ENCODE measurements around a stretch of chr15.

DNA sequence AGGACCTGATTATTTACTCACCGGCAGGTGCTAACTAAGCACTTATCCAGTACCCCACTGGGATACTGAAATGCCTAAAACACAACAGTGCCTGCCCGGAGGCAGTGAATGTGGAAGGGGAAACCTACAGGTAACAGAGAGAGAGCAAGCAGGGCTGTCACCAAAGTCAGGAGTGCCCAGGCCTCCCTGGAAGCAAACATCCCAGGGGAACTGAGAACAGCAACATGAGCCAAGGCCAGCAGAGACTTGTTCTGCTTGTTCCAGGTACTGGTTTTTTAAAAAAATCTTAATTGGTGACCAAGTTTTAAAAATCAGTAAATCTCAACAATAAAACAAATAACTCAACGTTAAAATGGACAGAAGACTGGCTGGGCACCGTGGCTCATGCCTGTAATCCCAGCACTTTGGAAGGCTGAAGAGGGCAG, 6.6 kb downstream of the IDH2 start:
- PRO-cap: no peak

- PRO-cap: bidirectional peak, plus-strand start at chr15:90184253, minus-strand start at chr15:90184157
These were observed 17.0 kb upstream of the SEMA4B start for GRCh38 chr15:90183867-90184737.

- PRO-cap: bidirectional peak, plus-strand start at chr15:90184921, minus-strand start at chr15:90184872; bidirectional peak, plus-strand start at chr15:90185355, minus-strand start at chr15:90185229; bidirectional peak, plus-strand start at chr15:90185501, minus-strand start at chr15:90185483
These were observed 16.0 kb upstream of the SEMA4B start for GRCh38 chr15:90184738-90185840.

GRCh38 chr15:90228360-90229289, 5.1 kb downstream of the CIB1 start:
- PRO-cap: no peak

DNA sequence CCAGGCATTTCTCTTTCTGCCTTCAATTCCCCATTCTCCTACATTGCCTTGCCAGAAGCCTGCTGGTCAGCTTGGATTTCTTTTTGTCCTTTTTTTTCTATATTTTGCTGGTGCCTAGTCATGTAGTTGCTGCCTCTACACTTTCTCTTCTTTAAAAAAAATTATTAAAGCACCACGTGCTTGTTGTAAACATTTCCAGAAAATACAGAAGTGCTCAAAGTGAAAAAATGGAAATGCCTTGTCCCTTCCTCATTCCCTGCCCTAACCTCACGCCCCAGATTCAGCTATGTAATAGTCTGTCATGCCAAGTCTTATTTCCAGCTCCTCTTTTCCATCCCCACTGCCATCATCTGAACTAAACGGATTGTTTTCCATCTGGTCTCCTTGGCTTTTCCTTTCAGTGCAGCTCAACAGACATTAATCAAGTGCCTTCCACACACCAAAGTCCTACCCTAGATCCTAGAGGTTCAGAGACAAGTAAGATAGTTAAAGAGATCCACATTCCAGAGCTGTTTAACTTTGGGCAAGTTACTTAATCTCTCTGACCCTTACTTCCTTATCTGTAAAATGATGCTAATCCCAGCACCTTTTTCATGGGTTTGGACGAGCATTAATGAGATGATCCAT, 15.5 kb downstream of the ZNF774 start:
- PRO-cap: no peak

- PRO-cap: bidirectional peak, plus-strand start at chr15:90377154, minus-strand start at chr15:90377090
These were observed 11.0 kb upstream of the IQGAP1 start for GRCh38 chr15:90376988-90377449.

DNA sequence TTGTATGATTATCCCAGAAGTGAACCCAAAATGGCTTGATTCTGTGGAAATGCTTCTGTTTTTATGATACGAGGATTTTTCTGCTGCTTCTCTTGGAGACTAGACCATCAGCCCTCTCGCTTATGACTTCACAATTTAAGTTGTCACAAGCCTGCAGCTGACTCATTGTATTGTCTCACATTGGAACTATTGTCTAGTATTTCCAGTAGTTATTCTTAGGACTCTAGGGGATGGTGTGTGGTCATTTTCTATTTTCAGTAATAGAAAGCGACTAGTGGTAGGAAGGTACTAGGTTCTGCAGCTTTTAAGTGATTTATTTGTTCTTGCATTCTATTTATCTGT, 66.4 kb upstream of the CRTC3 start:
- PRO-cap: no peak

DNA sequence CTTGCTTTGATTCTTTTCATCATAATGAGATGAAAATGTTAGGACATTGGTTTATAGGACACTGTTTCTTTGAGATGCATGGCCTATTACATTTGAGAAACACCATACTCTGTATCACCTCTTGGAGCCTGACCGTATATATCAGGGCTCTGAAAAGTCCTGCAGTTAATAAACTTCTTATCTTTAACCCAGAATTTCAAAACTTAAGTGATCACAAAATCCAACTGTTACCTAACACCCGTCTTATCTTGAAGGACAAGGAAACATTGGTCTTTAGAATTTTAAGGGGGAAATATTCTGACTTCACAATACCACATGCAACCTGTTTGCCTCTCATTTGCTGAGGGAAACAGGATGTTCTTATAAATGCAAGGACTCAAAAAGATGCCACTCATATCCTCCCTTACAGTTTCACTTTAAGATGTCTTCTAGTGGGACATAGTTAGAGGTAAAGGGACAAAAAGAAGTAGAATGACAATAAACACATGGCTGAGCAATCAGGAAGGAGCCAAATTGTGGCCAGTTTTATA, 67.8 kb downstream of the CRTC3 start:
- PRO-cap: no peak

GRCh38 chr15:90648077-90649190, 68.7 kb upstream of the BLM start:
- PRO-cap: no peak

DNA sequence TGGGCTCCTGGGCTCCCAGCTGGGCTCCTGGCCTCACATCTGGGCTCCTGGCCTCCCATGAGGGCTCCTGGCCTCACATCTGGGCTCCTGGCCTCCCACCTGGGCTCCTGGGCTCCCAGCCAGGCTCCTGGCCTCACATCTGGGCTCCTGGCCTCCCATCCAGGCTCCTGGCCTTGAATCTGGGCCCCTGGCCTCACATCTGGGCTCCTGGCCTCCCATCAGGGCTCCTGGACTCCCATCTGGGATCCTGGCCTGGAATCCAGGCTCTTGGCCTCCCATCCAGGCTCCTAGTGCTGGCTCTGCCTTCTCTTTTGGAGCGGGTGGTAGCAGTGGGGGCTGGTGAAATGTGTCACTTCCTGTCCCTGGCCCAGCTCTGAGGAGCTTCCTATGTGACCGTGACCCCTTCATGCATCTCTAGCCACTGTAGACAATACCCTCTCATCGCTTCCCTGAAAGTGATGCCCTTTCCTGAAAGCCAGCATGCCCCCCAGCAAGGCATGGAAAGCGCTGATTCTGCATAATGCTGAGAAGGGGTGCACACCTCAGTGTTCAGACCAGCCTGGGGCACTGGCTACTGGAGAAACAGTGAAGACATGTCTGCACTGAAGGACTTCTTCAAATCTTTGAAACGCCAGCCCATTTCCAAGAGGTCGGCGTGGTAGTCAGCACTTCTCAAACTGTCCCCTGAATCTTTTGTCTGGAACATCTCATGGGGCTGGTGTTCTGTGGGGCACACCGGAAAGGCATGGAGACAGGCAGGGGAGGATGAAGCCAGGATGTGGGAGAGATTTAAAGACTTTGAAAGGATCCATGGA, 62.4 kb upstream of the BLM start:
- PRO-cap: no peak

DNA sequence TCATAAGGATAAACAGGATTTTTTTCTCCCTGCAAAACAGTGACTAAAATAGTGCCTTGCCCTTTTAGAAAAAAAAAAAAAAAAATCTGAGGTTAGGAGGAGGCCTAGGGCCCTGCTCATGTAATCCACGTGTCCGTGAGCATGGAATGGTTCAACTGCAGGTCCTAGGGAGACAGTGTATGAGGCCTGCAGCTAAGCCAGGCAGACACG, 36.6 kb upstream of the BLM start:
- PRO-cap: no peak

GRCh38 chr15:90686336-90686921, 30.7 kb upstream of the BLM start:
- PRO-cap: unidirectional peak, minus-strand start at chr15:90686675

- PRO-cap: no peak
These were observed 29.8 kb upstream of the FURIN start for GRCh38 chr15:90838619-90838929.

DNA sequence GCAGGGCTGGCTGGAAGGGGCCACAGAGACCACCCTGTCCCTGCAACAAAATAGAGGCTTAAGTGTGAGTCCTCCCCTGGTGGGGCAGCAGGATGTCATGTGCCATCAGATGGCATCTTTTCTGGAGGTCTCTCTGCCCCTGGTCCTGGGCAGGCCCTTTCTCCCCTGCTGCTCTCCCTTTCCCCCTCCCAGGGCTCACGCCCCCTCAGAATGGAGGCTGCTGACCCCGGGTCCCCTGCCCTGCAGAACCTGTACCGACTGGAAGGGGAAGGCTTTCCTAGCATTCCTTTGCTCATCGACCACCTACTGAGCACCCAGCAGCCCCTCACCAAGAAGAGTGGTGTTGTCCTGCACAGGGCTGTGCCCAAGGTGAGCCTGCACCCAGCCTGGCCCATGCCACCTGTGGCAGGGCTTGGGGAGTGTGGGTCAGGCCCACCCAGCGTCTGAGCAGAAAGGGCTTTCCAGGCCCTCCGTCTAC, 7.0 kb downstream of the FES start:
- PRO-cap: no peak

GRCh38 chr15:90901595-90902821, 1.1 kb upstream of the MAN2A2 start:
- PRO-cap: bidirectional peak, plus-strand start at chr15:90902417, minus-strand start at chr15:90902323; bidirectional peak, plus-strand start at chr15:90902665, minus-strand start at chr15:90902524

DNA sequence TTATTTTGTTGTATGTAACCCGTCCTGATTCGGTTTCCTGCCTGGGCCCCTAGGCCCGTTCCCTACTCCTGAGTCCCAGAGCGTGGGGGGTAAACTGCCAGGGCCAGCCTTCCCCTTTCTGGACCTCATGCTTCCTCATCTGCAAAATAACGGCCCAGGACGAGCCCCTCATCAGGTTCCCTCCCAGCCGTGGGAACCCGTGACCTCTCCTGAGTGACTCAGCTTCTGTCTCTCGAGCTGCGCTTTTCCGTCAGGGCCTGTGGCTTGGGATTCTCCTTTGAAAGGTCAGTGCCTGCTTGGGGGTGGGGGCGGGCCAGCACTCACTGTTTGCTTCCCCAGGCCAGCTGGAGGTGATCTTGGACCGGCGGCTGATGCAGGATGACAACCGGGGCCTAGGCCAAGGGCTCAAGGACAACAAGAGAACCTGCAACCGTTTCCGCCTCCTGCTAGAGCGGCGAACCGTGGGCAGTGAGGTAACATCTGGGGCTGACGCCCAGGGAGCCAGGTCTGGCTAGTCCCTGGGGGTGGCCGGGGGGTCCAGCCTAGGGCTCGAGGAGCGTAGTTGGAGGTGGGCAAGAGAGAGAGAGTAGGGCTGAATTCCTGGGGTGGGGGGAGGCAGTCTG, 12.8 kb downstream of the MAN2A2 start:
- PRO-cap: unidirectional peak, minus-strand start at position 383 of the sequence

DNA sequence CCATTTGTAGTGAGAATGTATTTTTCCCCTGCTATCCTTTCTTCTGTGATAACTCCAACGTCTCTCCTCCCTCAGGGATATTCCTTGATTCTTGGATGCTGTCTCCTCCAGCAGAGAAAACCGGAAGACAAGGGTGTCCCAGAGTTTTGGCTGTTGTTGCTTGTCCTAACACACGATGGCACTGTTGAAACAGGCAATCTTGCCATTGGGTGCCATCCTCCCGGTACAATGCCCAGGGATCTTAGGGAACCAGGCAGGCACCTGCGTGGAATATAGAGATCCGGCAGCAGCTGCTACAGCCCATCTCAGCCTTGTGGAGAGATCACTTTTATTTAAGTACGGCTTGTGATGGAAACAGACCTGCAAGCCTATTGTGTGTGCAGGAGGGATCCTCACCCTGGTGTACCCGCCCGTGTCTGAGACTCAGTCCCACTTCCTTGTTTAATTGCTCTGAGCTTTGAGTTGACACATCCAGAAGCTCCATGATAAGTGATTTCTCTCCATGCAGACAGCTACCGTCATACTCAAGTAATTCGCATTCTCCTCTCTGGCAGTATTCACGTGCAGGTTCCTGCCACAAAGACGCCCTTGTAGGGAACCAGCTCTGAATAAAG, 33.6 kb upstream of the VPS33B start:
- PRO-cap: no peak

DNA sequence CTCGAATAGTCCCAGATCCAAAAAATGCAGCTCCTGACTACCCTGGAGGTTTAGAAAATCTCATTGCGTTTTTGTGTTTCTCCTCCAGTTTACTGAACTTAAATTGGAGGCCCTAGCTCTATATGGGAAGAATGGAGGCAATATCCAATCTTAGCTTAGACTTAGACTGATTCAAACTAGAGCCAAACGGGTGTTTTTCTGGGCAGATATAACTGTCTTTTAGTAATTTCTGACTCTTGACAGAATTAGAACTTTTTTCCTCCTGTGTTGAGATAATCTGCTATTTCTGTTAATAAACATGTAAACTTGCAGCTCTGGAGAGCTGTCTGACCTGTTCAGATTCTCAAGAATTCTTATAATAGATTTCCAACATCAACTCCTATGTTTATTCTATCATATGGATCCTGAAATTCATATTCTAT, 357.2 kb upstream of the SLCO3A1 start:
- PRO-cap: no peak

- PRO-cap: no peak
These were observed 356.5 kb upstream of the SLCO3A1 start for GRCh38 chr15:91496891-91497501.

GRCh38 chr15:91890529-91890995, 37.1 kb downstream of the SLCO3A1 start:
- PRO-cap: no peak